Measurements from ENCODE around the gene TRPC4AP.

- PRO-cap, 10 experiments, result no peak in any of the 10 experiments
Measured at GRCh38 chr20:34897670-34898604, 21.5 kb downstream of the ACSS2 start.

- PRO-cap, 10 experiments, result no peak in any of the 10 experiments
Measured at GRCh38 chr20:34940128-34940471, 15.5 kb downstream of the GSS start.

GRCh38 chr20:34968654-34969175, 13.0 kb downstream of the MYH7B start:
- PRO-cap, 10 experiments, result no peak in any of the 10 experiments

GRCh38 chr20:34983780-34984473, 28.3 kb downstream of the MYH7B start:
- PRO-cap, 10 experiments, result no peak in any of the 10 experiments

DNA sequence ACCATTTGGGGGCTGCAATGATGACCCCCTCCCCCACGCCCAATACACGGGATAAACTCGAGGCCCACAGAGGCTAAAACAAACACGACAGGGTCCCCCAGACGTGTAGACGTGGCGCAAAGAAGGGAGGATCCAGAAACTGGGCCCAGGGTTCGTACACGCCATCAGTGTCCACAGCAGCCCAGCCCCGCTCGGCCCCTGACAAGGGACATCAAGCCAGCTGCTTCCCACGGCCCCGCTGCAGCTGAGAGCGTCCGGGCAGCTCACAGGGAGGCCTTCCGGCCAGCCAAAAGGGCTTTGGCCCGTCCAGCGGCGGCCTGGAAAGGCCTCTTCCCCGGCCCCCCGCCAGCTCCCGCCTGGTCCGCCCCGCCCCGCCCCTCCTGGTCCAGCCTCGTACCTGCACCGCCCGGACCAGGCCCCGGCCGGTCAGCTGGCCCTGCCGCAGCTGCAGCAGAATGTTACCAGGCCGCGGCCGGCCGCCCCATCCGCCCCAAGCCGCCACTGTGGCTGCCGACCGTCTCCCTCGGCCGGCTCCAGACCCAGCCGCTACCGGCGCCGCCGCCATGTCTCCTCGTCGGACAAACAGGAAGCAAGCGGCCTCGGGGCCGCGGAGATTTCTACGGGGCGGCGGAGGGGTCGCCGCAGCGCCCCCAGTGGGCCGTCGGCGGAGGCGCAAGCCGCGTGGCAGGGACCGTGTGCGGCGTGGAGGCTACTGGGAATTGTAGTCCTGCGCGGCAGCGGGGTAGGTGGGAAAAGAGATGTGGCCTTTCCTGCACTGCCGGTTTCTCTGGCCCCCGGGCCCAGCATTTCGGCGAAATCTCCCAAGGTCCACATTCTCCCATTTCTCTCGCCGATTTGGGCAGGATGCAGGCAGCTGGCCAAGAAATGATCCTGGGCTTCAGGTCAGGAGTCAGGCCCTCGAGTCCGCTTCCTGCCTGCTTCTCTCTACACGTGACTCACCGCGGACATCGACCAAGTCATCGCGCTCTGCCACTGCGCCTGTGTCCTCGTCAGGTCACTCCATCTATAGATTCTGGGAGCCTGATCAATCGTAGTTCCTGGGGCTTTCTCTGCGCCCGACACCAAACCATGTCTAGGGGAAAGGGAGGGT, at the start of gene TRPC4AP:
Gene TRPC4AP, minus strand, starts transcription at position 591 of the 1,111 bp plus-strand sequence.
- PRO-cap, 10 experiments, result peak in 10 of 10 experiments; most common plus-strand start position 732 of the sequence (in 3); most common minus-strand start position 358 of the sequence (in 9)

DNA sequence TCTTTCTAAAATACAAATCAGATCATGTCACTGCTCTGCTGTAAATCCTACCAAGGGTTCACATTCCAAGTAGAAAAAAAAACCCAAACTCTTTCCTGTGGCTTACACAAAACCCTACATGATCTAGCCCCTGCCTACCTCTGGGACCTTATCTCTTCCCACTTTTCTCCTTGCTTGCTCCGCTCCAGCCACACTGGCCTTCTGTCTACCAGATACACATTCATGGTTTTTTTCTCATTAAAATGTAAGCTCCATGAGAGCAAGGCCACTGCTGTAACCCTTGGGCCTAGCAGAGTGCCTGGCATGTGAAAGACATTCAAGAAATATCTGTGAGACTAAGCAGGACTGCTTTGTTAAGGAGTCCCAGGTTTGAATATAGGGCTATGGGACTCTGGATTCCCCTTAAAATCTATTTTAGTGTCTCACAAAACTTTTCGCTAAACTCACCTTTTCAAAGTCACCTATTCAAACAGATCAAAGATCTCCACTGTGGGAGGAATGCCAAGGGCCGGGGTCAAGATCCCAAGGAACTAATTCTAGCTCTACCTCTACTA, 25.3 kb upstream of the TRPC4AP start:
- PRO-cap, 10 experiments, result no peak in any of the 10 experiments

DNA sequence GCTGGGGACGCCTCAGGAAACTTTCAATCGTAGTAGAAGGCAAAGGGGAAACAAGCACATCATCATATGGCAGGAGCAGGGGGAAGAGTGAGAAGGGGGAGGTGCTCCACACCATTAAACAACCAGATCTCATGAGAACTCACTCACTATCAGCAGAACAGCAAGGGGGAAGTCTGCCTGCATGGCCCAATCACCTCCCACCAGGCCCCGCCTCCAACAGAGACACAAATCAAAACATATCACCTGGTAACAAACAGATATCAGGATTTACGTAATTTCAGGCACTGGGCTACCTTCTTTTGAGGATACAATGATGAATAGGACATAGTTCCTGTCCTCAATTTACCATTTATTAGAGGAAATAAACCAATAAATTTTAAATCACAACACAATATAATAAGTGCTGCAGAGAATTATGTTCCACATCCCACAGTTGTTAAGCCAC, 24.2 kb downstream of the MMP24 start:
- PRO-cap, 10 experiments, result no peak in any of the 10 experiments

GRCh38 chr20:35252626-35253019, 25.3 kb downstream of the MMP24OS start:
- PRO-cap, 10 experiments, result no peak in any of the 10 experiments

- PRO-cap, 10 experiments, result no peak in any of the 10 experiments
Measured at GRCh38 chr20:35278832-35279259, 924 bp upstream of the MMP24OS start.

GRCh38 chr20:35279260-35280320, 1.7 kb upstream of the MMP24OS start:
- PRO-cap, 10 experiments, result no peak in any of the 10 experiments

DNA sequence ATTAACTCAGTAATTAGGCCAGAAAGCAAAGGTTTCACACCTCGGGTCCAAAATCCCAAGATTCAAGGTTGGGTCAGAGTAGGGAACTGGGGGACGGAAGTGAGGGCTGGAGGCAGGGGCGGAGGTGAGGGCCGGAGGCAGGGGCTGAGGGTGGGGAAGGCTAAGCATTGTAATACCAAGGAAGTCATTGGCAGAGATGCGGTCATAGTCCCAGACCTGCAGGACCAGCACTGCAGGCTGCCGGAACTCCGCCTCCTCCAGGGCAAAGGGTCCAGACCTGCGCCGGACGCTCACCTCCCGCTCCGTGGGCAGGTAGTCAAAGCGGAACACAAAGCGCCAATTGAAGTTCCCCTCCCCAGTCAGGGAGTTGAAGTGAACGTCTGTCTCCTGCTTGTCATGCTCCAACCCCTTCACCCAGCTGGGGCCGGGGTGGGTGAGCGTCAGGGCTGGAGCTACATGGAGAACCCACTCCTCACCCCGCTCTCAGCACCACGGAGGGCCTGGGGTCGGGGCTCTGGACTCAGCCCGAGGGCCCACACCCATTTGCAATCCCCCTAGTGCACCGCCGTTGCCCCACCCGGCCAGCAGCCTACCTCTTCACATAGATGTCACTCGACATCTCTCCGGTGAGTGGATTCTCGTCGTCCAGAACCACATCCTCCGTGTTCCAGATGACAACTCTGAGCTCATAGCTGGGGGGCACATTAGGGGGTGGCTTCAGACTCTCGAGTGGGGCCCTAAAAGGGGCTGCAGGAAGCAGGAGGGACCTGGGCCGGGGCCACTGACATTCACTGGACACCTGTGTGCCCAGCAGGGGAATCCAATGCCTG, 18.3 kb downstream of the ERGIC3 start:
- PRO-cap, 10 experiments, result peak in 1 of 10 experiments; most common plus-strand start position 265 of the sequence (in 1)

GRCh38 chr20:35652494-35653222, 12.0 kb downstream of the CPNE1 start:
- PRO-cap, 10 experiments, result no peak in any of the 10 experiments

GRCh38 chr20:35716917-35717361, 17.7 kb downstream of the ROMO1 start:
- PRO-cap, 10 experiments, result peak in 1 of 10 experiments; most common minus-strand start chr20:35717038 (in 1)

- PRO-cap, 10 experiments, result no peak in any of the 10 experiments
Measured at GRCh38 chr20:35729357-35730019, 12.6 kb downstream of the RBM39 start.

- PRO-cap, 10 experiments, result peak in 1 of 10 experiments; most common plus-strand start chr20:35776679 (in 1); most common minus-strand start chr20:35776588 (in 1)
Measured at GRCh38 chr20:35776445-35777110, 4.8 kb downstream of the PHF20 start.

- PRO-cap, 10 experiments, result no peak in any of the 10 experiments
Measured at GRCh38 chr20:35886380-35886998, 67.8 kb downstream of the SCAND1 start.

DNA sequence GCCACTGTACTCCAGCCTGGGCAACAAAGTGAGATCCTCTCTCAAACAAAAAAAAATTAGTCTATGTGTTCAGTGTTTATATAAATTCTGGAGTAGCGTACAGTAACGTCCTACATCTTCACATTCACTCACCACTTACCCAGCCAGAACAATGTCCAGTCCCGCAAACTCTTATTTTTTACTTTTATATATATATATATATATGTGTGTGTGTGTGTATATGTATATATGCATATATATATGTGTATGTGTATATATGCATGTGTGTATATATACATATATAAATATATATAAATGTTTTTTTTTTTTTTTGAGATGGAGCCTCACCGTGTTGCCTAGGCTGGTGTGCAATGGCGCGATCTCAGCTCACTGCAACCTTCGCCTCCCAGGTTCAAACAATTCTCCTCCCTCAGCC, 3.0 kb downstream of the SCAND1 start:
- PRO-cap, 10 experiments, result no peak in any of the 10 experiments

DNA sequence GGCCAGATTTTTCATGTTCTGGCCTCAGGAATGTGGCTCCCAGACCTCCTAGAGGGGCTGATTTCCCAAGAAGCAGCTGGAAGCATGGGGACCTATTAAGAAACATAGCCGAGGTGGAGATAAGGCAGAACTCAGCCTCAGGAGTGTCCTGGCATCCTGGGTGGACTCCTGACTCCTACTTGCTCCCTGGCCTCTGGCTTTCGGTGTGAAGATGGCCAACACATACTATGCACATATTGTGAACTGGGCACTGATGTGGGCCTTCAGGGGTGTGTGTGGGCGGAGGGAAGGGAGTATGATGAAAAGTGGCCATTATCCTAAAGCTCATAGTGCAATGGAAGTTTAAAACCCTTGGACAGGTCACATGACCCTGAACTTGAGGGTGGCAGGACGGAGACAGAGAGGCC, 6.6 kb upstream of the EPB41L1 start:
- PRO-cap, 10 experiments, result no peak in any of the 10 experiments

DNA sequence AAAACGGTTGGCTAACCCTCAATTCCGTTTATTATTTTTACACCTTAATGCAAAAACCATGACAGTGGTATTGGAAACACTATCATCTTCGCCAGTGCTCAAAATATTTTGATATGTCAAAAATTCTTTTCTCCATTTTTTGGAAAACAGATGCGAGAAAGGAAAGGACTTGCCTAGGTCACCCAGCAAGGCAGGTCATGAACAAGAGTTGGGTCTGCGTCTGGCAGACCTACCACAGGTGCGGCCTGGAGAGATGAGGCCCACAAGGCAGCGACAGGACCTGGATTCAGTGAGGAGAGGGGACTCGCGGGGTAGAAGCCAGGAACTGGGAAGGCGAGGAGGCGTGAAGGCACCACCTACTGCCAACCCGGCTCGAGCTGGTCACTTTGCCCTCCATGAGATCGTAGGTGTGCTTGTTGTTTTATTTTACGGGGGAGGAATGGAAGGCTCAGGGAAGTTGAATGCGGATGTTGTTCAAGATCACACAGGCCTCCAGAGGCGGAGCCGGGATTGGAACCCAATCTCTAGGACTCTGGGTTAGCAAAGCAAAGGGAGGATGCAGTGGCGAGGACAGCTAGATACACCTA, 80.8 kb upstream of the MYL9 start:
- PRO-cap, 10 experiments, result peak in 2 of 10 experiments; most common plus-strand start position 543 of the sequence (in 1); most common minus-strand start position 407 of the sequence (in 1)

- PRO-cap, 10 experiments, result no peak in any of the 10 experiments
Measured at GRCh38 chr20:36478807-36479771, 62.2 kb upstream of the MYL9 start.

Measured in Metastatic Breast Carcinoma in the Brain (tissue), 10 donors.